B cell (primary cell): ENCODE measurements around a stretch of chr16.

DNA sequence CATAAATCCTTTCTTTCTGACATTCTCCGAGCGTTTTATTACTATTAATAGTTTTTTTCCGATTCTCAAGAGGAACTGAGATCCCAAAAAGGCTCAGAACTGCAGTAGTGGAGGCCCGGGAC, 881 bp downstream of the N4BP1 start:
- PRO-cap, result no peak
- CAGE, long polyA plus RNA, result no peak

DNA sequence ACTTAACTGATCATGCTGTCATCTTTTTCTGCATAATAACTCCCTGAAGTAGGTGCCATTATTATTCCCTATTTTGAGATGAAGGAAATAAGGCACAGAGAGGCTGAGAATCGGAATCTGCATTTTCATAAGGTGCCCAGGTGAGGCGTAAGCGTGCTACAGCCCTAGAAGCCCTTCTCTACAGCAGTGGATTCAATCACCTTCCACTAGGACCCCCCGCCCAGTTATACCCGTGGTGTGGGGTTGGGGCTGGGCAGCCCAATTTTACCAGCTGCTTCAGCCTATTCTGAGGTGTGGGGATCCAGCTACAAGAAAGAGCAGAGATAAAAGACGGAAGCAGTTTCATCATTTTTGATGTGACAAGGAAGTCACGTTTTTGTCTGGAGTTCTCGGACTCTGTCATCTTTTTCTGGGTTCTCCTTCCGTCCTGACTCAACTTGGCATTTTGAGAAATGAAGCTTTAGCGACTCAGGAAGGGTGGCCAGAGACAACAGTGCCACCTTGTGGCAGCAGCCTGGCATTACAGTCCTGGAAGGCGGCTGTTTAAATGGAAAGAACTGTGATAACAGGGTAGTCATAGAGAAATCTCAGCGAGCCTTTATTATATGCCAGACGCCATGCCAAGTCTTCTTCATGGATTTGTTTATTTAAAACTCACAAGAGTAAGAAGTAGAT, 20.3 kb upstream of the N4BP1 start:
- PRO-cap, result no peak
- CAGE, long polyA plus RNA, result no peak

DNA sequence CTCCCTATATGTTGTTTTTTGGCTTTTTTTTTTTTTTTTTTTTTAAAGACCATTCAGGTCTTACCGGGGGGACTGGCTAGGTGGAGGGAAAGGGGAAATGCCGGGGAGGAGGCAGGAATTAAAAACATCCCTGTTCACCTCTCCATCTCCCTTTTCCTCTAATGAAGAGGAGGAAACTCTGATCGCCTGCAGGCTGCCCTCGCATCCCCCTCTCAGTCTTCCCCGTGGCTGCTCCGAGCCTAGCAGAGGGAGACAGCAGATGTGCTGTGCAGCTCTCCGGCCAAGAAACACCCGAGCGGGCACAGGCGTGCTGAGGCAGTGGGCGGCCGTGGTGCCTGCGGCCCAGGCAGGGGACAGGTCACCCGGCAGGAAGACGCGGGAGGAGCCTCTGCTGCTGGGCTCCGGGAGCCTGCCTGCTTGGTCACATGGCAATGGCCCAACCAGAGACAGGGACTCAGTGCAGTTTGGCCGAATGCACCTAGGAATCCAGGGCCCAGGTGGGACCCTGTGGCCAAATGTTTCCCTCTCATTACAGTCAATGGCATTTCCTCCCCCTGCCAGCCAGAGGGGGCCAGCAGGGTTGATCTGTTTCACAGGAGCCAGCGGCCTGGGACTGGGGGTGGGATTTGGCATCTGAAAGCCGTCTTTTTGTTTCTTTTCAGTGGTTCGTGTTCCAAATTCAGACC, 118.1 kb downstream of the C16orf78 start:
- PRO-cap, result no peak
- CAGE, long polyA plus RNA, result no peak

GRCh38 chr16:49700444-49701814, 155.0 kb downstream of the ZNF423 start:
- PRO-cap, result no peak
- CAGE, long polyA plus RNA, result no peak

DNA sequence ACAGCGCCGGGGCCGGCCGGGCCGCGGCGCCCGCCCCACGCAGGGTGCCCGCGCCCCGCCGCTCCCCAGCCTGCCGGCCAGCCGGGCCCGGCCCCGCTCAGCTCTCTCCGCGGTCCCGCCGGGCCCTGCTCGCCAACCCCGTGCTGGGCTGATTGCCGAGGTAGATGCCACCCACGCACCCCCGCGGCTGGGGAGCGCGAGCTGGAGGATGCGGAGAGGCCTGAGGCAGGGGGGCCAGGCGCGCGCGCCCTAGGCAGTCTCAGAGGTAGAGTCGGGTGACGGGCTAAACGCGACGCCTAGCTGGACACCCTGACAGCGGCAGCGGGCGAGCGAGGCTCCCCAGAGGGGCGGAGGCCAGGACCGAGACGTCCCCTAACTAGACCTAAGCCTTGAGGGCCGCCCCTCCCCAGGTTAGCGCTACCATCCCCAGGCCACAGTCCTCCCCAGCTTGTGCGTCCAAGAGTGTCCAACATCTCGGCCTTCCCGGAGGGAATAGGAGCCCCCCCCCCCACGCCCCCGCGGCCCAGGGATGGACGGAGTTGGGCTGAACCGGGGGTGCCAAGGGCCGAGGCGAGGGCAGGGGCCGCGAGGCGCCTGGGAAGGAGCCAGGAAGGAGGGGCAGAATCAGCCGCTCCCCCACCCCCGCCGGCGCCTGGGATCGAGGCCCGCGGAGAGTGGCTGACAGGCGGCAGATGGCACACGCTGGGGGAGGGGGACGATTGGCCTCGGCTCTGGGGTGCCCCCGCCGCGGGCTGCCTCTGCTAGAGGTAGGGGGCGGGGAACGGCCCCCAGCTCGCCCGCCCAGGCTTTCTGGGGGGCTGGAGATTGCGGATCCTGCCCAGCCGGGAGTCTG, 2.5 kb upstream of the ZNF423 start:
- PRO-cap, result no peak
- CAGE, long polyA plus RNA, result no peak

- PRO-cap, result no peak
- CAGE, long polyA plus RNA, result no peak
Observed at GRCh38 chr16:50283290-50283932, 17.1 kb downstream of the ADCY7 start.

GRCh38 chr16:50313555-50314005, 47.2 kb downstream of the ADCY7 start:
- PRO-cap, result no peak
- CAGE, long polyA plus RNA, result no peak

GRCh38 chr16:50315962-50317121, 50.0 kb downstream of the ADCY7 start:
- PRO-cap, result no peak
- CAGE, long polyA plus RNA, result no peak

DNA sequence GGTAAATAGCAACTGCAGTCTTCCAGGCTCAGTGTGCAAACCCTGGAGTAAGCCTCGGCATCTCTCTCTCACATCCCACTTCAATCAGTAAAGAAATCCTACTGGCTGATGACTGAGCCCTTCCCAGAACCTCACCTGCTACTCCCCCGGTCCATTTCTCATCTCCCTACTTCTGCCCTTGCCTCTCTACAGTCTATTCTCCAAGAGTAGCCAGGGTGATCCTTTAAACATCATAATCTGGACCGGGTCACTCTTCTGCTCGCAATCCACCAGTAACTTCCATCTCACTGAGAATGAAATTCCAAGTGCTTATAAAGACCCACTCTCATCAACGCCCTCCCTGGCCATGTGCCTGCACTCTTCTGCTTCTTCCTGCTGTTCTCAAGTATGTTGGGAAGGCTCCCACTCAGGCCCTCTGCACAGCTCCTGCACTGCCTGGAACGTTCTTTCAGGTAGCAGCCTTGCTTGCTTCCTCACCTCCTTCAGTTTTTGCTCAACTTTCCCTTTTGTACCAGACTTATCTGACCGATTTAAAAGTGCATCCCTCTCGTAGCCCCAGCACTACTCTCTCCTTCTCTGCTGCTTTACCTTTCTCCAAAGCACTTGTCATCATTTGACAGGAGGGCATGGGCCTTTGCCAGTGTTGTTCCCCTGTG, 44.5 kb downstream of the BRD7 start:
- PRO-cap, result no peak
- CAGE, long polyA plus RNA, result no peak

DNA sequence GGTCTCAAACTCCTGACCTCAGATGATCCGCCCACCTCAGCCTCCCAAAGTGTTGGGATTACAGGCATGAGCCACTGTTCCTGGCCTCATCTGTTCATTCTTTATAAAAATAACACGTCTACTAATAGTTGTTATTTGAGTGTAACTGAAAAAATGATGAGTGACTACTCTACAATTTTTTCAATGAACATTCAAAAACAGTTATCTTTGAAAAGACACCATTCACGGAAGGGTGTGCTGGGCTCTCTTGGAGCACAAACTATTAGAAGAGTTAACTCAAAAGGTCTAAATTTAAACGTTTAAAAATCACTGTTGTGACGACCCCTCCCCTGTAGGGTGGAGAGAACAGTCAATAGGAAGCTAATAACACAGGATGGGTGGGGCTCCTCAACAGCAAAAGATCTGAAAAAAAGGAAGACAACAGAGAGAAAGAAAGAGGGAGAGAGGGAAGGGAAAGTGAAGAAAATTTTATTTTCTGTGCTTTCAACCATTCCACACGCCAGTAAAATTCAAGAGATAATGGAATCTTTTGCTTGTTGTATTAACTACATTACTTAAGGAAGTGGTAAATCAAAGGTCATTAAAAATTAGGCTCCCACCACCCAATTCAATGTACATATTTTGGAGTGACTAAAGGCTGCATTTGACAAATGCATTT, 31.2 kb downstream of the BRD7 start:
- PRO-cap, result no peak
- CAGE, long polyA plus RNA, result no peak

DNA sequence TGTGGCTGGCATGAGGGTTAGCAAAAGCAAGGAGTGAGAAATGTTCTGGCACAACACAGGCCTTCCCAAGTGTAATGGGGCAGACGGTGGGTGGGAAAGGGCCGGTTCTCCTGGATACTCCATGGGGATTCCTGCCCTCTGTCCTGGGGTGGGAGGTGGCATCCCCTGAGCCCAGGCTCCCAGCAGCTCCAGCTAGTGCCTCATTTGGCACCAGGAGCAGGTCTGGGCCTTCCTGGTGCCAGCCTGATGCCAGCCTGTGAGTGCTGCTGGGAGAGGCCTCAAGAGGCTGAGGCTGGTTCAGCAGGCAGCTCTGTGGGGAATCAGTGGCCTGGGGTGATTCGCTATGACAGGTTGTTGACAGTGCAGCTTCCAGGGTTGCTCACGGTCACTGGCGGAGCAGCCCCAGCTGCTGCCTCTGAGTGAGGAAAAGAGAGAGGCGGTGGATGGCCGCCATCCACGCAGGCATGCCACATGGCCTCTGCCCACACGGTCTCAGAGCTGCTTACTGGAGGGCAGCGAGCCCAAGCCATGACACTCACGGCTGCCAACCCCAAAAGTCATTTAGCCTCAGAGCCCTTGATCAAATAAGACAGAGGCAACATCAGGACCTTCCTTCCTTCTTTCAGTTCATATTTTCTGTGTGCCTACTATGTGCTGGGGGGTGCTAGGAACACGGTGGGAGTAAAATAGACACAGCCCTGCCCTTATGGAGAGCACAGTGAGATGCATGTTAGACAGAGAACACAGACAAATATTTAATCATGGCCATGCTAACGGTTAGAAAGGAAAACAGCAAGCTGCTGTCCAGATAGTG, 4.3 kb upstream of the BRD7 start:
- PRO-cap, result no peak
- CAGE, long polyA plus RNA, result no peak

GRCh38 chr16:50396697-50397659, 28.2 kb upstream of the BRD7 start:
- PRO-cap, result no peak
- CAGE, long polyA plus RNA, result no peak

DNA sequence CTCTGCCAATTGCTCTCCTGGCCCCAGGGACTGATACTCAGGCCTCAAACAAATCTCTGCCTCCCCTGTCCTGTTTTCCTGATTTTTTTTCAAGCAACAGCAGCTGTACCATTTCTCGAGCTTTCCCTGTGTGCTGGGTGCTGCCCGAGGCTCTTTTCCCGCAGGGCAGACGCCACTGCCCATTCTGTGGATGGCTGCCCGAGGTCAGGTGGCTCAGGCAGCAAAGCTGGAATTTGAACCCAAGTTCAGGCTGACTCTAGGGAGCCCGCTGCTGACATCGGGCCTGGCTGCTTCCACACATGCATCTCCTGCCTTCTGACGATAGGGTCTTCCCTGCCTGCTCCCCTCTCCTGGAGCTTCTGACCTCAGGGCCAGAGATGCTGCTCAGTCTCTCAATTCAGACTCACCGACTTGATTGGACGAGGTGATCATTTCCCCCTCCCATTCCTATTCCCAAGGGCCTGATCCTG, 87.2 kb upstream of the NKD1 start:
- PRO-cap, result no peak
- CAGE, long polyA plus RNA, result no peak

GRCh38 chr16:50498710-50499160, 49.5 kb upstream of the NKD1 start:
- PRO-cap, result no peak
- CAGE, long polyA plus RNA, result no peak

DNA sequence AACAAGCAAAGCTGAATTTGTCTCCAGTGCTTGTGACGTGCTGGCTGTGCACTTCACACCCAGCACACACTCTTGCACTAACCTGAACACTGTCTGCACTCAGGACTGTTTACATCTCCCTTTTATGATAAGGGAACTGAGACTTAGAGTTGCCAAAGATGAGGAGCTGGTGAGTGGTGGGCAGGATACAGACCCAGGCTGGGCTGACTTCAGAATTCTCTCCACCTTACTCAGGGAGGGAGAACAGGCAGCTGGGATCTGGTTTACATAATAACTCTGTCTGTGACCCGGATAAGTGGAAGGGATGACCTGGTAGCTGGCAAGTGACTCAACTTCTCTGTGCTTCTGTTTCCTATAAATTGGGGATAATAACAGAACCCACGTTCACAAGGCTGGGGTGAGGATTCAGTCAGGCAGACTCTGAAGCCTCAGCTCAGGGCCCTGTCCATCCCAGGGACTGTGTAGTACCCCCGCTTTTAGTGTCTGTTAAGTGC, 2.6 kb downstream of the SNX20 start:
- PRO-cap, result no peak
- CAGE, long polyA plus RNA, result no peak

DNA sequence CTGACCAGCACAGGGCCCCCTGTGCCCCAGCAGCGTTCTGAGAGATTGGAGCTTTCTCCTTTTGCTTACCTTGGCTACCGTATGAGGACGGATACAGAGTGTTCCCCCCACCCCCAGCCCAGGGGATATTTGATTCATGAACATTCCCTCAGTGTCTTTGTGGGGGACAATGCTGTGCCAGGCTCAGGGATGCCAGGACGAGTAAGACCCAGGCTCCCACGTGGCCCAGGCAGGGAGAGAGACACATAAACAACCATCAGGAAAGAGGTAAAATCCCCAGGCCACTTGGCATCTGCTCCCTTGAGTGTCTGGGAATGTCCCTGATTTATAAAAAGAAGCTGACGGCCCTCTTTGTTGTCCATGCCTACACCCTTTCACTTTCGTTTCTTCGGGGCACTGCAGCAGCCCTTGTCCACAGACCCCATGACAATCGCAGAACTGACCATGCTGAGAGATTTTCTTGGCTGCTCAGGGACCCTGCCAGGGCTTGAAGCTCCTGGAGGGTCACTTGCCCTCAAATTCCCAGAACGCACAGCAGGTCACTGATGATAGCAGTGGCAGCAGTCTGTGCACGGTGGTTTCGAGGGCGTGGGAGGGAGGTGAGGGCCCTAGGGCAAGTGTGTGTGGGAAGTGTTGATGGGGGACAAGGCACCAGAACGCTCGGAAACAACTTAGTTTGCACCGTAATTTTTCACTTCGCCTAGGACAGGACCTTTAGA, 4.5 kb downstream of the NOD2 start:
- PRO-cap, result no peak
- CAGE, long polyA plus RNA, result no peak

DNA sequence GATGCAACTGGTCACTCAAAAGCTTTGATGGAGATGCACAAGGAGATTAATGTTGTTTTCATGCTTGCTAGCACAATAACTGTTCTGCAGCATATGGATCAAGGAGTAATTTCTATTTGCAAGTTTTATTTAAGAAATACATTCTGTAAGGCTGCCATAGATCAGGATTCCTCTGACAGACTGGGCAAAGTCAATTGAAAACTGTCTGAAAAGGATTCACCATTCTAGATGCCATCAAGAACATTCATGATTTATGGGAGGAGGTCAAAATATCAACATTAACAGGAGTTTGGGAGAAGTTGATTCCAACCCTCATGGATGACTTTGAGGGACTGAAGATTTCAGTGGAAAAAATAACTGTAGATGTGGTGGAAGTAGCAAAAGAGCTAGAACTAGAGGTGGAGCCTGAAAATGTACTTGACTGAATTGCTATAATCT, 24.5 kb downstream of the CYLD start:
- PRO-cap, result no peak
- CAGE, long polyA plus RNA, result no peak

DNA sequence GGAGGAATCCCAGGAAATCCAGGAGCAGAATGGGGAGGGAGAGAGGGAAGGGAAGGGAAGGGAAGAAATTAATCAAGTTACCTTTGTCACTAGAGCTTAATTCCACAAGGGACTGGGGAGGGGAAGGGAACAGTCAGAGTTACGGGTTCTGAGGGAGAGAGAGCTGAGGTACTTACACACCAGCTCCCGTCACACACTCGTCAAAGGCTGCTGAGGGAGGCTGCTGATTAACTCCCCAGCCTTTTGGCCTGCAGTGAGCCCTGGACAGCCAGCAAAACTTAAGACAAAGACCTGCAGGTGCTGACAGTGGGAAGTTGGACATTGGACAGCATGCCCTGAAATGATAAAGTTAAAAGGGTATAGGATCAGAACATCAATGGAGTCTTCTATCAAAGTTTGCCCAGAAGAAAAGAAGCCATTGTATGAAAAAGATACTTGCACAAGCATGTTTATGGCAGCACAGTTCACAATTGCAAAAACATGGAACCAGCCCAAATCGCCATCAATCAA, 92.6 kb downstream of the SALL1 start:
- PRO-cap, result no peak
- CAGE, long polyA plus RNA, result no peak

- PRO-cap, result no peak
- CAGE, long polyA plus RNA, result no peak
Observed at GRCh38 chr16:51135017-51135572, 16.0 kb downstream of the SALL1 start.

DNA sequence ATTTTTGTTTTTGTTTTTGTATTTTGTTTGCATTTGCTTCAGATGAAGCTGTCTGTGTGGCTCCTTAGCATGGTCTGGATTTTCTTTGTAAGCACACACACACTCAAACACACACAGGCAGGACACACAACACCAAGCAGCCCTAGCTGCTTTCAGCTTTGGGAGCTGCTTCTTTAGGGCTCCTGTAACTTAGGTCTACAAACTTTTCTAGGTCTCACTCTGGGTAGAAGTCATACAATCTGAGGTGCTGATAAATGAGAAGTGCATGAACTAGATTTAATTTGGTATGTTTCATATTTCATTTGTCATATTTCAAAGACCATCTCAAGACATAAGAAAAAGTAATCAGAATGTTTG, 3.0 kb downstream of the SALL1 start:
- PRO-cap, result no peak
- CAGE, long polyA plus RNA, result no peak